NALM6 (cell line): ENCODE measurements around the genes DLGAP1, TMEM200C and LAMA1.

- PRO-cap = no peak
Observed at GRCh38 chr18:3495566-3496116, 45.7 kb downstream of the TGIF1 start.

GRCh38 chr18:3498553-3499623, 48.9 kb downstream of the TGIF1 start:
- PRO-cap = no peak

GRCh38 chr18:3526419-3527398, 76.7 kb downstream of the TGIF1 start:
- PRO-cap = no peak

GRCh38 chr18:3597264-3598138, 147.5 kb downstream of the TGIF1 start:
- PRO-cap = no peak

GRCh38 chr18:3649012-3649858, 199.3 kb downstream of the TGIF1 start:
- PRO-cap = no peak

- PRO-cap = no peak
Observed at GRCh38 chr18:3660737-3661713, 211.1 kb downstream of the TGIF1 start.

DNA sequence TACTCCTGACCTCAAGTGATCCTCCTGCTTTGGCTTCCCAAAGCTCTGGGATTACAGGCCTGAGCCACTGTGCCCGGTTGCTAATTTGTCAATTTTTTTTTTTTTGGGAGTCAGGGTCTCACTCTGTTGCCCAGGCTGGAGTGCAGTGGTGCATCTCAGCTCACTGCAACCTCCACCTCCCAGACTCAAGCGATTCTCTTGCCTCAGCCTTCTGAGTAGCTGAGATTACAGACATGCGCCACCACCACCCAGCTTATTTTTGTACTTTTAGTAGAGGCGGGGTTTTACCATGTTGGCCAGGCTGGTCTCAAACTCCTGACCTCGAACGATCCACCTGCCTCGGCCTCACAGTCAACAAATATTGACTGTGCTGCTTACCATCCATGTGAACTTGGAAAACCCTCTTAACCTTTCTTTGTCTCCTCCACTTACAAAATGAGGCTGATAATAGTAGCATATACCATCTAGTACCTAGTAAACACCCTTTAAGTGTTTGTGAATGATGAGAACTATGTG, 217.1 kb downstream of the TGIF1 start:
- PRO-cap = no peak

DNA sequence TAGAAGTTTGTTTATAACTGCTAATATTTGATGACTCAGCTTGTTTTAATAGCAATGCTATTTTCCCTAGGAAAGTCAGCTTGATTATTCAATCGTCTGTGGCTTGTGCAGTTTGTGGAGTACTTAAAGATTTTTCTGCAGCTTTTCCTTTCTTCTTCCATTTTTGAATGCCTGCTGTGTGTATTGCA, 273.2 kb downstream of the TGIF1 start:
- PRO-cap = no peak

DNA sequence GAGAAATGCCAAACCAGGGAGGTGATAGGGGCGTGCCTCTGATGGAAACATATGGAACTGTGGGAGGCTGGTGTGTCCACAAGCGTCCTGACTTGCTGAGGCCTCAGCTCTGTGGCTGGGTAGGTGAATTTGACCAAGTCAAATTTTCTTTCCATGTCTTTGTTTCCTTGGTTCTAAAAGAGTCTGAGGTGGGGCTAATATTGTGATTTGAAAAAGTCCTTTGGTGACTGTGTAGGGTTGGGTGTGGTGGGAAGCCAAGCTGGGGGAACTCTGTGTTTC, 462.6 kb downstream of the TGIF1 start:
- PRO-cap = no peak

DNA sequence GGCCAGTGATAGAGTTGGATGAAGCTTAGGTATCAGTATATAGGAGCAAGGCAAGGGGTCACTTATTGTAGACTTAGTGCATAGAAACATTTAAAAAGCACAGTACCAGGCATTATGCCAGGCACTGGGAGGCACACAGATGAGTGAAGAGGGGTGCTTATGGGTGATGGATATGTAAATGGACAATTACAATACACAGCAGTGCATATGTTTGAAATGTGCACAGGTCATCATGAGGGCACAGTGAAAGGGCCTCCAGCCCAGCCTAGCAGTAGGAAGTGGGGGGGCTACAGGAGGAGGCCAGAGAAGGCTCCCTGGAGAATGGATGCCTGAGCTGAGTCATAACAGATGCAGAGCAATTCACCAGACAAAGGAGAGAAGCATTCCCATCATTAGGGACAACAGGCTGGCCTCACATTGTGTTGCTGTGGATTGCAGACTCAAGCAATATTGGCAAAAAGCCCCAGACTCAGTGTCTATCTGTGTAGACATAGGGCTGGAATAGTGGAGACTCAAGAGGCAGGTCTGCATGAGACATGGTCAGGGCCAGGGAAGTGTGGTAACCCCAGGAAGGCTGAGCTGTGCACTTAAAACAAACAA, 330.0 kb downstream of the DLGAP1 start:
- PRO-cap = no peak

GRCh38 chr18:4454504-4455794, at the start of gene DLGAP1:
TSS of gene DLGAP1 (minus strand) at chr18:4455307.
- PRO-cap = no peak

GRCh38 chr18:5518678-5519404, 25.0 kb downstream of the EPB41L3 start:
- PRO-cap = no peak

- PRO-cap = no peak
Observed at GRCh38 chr18:5521194-5521698, 22.6 kb downstream of the EPB41L3 start.

DNA sequence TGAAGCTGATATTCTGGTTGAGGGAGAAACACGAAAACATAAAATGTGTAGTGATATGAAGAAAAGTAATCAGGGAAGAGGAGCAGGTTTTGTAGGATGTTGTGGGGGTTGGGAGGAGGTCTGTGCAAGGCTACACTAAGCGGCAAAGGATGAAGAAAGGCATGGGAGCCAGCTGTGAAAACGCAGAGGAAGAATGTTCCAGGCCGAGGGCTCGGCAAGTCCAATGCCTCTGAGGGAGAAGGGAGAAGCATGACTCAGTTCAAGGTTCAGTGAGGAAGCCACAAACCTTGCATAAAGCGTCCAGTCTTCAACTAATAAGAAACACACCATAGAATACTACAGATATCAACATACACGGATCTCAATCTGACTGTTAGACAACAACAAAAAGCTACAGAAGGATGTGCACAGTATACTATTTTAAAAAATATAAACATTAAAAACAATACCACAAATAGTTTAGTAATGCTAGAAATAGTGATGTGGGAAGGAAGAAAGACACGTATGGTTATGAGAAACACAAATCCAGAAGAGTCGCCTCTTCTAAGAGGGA, 16.2 kb downstream of the EPB41L3 start:
- PRO-cap = no peak

DNA sequence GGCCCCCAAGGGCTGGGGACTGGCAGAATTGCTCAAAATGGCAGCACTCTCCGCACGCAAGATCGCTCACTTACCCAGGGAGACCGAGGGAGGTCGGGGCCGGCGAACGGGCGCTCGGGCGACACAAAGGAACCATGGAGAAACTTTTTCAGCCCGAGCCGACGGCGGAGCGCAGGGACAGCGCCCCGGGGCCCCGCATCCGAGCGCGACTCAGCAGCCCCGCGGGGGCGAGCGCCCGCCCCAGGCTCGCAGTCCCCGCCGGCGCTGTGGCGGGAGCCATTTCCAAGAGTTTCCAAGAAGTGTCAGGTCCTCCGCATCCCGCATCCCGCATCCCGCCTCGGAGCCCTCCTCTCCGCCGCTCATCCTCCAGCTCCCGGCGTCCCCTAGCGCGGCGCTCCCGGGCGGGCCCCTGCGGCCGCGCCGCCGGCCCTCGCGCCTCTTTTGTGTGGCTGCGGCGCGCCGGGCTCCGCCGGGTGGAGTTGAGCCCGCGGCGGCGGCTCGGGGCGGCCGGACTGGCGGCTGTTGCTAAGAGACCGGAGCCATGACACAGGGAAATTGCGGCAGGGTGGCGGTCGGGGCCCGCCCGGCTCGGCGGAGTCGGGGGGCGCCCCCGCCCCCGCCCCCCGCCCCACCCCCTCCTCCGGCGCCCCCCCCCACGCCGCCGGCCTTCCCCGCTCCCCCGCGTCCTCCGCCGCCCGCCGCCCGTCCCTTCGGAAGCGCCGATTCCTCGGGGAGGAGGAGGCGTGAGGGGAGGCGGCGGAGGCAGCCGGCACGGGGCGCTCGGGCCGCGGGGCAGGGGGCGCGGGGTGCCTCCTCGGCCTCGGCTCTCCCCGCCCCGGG, at the start of gene TMEM200C:
Gene TMEM200C (minus strand): TSS at position 567 of the 840 bp plus-strand sequence.
- PRO-cap = no peak

DNA sequence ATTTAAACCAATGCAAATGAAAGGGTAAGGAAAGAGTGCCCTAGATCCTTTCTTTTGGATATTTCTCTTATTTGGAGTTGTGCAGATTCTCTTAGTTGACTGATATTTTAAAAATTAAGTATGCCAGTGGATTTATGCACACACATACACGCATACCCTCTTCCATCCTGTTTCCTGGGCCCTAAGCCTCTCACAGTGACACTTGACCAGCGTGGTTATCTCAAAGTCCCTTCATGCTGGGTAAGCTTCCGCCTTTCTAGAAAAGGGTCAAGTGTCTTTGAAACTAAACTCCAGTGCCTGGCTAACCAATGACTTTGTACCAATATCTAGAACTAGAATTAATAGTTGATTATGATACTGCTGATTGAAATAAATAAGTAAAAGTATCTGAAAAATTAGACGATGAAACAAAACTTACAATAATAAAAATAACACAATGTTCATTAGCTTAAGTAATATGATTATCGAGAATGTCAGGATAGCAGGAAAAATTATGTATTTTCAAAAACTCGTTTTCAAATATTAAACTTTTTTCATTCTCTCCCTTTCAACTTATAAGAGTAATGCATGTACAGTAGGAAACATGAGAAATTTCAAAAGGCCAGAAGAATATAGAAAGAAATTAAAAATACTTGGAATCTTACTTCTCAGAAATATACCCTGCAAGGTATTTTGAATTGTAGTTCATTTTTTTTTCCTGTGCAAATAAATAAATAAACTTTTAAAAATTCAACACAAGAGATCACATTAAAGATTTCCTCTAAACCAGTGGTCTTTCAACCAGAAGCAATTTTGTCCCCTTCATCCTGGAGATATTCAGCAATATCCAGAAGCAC, 144.4 kb upstream of the TMEM200C start:
- PRO-cap = no peak

- PRO-cap = no peak
Observed at GRCh38 chr18:6624689-6624996, 104.9 kb upstream of the ARHGAP28 start.

DNA sequence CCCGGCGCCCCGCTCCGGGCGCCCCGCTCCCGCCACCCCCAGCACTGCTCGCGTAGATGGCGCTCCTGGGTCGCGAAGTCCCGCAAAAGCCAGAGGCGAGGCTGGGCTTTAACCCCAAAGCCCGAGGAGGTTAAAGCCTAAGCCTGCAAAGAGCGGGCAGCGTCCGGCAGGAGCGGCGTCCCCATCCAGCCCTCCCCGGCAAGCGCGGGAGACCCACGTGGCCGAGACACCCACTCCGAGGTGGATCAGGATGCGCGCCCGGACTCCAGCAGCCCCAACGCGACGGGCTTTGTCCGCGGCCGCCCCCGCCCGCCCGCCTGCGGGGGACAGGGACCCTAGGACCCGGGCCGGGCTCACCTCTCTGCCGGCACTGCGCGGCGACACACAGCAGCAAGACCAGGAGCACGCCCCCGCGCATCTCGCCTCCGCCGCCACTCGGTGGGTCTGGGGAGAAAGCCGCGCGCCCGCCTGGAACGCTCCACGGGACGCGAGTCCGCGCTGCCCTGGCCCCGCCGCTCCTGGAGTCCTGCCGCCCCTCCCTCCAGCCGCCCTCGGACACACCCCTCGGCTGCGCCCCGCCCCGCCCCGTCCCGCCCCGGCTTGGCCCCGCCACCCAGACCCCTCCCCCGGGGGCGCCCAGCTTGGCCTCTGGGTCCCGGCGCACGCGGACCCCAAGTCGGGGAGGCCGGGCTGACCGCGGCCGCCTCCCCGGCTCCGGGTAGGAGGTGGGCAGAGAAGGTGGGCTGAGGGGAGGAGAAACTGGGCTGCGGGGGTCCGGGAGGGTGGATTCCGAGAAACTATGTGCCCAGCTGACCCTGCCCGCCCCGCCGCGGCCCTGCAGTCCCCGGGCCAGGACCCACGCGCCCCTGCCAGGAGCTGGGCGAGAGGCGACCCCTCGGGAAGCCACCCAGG, at the start of gene LAMA1:
Gene LAMA1 (minus strand): TSS at position 495 of the 912 bp plus-strand sequence.
- PRO-cap = no peak

DNA sequence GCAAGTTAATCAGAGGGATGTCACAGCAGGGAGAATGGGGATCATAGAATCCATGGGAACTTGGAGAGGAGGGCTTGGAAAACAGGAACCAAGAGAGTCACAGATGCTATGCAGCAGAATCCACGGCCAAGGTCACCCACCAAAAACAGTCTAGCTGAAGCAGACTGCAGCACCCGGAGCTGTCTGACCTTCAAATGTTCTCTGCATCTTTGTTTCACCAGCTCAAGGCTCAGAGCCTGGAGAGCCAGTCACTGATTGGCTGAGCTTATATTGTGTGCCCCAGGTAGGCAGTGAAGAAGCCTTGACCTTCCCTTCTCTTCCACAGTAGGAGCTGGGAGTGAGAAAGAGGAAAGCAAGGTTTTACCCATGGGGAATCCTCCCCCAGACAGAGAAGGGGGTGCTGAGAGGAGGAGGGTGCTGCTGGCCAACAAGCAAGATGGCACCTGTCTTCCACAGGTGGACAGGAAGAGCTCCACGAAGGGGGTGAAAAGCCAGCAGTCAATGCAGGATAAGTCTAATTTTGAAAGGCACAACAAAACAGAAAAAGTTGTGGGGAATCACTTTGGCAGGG, 10.3 kb upstream of the LAMA1 start:
- PRO-cap = no peak

DNA sequence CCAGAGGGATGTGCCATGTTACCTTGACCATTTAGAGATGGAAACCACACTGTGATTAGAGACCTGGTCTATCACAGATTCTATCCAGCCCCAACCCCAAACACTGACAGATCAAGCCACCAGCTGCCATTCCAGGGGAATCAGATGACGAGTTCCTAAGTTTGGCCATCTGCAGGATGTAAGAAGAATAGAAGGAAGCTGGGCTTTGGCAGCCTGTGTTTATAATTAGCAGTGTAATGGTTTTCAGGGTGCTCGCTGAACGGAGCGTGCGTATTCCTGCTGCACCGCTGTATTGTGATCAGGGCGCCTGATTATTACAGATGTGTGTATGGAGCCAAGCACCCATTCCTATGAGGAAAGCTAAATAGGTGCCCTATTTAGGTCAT, 138.1 kb downstream of the LRRC30 start:
- PRO-cap = no peak